Left colon (tissue), 1 donor: ENCODE data around the gene CUL4A.

- PRO-cap: bidirectional peak, plus-strand start at chr13:112997736, minus-strand start at chr13:112997534
These were observed 28.5 kb downstream of the MCF2L start for GRCh38 chr13:112997442-112998005.

- PRO-cap: bidirectional peak, plus-strand start at chr13:112998785, minus-strand start at chr13:112998652
These were observed 29.5 kb downstream of the MCF2L start for GRCh38 chr13:112998536-112998853.

DNA sequence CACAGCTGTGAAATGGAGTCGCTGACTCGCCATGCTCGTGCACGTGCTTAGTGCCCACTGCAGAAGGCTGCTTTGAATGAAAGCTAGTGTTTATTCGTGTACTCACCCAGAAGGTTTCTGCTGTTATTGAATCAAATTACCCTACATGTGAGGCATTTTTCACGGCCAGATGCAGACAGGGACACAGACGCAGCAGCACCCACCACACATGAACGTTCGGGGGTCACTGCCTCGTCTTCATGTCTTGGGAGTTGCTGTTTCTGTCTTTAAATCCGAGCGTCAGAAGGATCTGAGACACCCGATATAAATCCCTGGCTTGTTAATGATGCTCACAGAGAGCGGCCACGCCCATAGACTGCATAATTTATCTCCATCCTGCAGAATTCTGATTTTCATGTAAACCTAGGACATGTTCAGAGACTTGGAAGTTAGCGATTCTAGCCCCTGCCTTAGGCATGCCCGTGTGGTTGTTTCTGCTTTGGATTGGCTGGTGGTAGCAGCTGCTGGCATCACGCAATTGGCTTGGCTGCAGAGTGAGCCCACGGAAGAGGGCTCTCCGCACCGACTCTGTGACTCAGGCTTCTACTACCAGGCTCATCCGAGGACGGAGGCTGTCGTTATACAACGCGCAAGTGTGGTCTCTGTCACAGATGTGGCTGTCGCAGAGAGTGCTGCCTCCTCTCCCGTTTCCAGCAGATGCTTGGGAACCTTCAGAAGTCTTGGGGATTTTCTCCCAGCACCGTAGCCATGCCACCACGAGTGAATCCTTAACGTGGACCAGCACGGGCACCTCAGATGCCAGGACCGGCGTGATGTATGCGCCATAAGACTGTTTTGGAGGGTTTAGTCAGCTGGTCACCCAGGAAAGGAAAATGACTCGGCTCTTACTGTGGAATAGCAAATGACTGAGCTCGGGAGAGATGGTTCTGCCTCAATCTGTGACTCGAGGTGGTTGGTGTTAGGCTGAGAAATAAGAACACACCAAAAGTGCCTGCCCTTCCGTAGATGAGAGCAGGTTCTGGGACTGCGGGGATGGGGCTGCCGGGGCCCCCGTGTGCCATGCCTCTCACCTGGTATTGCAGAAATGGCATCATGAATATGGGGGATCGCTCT lies 61.2 kb upstream of the F7 start:
- PRO-cap: unidirectional peak, plus-strand start at position 597 of the sequence

DNA sequence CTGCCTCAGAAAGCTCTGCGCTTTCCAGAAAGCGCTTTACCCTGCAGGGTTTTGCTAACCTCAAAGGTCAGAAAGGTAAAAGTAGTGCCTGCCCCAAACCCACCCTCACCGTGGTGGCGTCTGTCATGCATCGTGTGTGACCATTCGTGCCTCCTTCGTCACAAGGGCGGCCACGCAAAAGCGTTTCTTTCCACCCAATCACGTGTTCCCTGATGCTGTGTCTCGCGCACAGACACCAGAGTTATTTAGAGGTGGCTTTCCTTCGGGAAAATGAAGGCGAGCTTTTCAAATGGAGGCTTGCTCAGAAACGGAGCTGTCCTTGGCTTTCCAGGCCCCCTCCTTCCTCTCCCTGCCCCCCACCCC lies 15.5 kb upstream of the F7 start:
- PRO-cap: no peak

GRCh38 chr13:113096901-113097256 lies 8.7 kb upstream of the F7 start:
- PRO-cap: no peak

GRCh38 chr13:113110252-113110808 lies 4.7 kb downstream of the F7 start:
- PRO-cap: no peak

DNA sequence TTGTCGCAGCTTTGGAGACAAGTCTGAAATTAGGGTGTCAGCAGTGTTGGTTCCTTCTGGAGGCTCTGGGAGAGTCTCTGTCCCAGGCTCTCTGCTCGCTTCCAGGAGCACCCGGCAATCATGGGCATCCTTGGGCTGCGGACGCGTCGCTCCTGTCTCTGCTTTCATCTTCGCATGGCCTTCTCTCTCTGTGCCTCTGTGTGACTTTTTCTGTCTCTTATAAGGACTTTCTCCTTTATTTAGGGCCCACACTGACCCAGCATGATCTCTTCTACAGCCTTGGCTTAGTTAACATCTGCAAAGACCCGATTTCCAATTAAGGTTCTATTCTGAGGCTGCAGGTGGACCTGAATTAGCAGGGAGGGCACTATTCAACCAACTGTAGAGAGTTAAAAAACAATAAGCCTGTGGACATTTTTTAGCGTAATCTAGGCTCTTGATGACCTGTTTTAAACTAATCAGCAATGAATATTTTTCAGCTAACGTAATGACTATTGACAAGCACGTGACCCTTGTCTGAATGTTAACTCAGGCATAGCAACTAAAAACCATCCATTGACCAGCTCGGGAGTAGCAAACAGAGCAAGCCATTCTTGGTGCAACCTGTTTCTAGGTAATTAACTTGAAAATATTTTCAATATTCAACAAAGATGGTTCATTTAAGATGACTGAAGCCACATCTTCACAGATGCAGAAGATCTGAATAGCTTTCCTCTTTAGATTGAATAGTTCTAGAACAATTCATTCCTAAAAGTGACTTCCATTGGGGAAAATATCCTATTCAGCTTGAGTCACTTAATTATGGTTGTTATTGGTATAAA lies 15.2 kb downstream of the F10 start:
- PRO-cap: no peak

GRCh38 chr13:113152630-113153240 lies 5.7 kb upstream of the PROZ start:
- PRO-cap: unidirectional peak, plus-strand start at chr13:113153027

GRCh38 chr13:113179256-113180124 lies 21.0 kb downstream of the PROZ start:
- PRO-cap: no peak

- PRO-cap: bidirectional peak, plus-strand start at chr13:113209624, minus-strand start at chr13:113209472; bidirectional peak, plus-strand start at chr13:113210138, minus-strand start at chr13:113209996
These were observed at the start of gene CUL4A for GRCh38 chr13:113209423-113210558. CUL4A (plus strand) TSS chr13:113209613.

- PRO-cap: no peak
These were observed 13.3 kb downstream of the CUL4A start for GRCh38 chr13:113222615-113223178.

DNA sequence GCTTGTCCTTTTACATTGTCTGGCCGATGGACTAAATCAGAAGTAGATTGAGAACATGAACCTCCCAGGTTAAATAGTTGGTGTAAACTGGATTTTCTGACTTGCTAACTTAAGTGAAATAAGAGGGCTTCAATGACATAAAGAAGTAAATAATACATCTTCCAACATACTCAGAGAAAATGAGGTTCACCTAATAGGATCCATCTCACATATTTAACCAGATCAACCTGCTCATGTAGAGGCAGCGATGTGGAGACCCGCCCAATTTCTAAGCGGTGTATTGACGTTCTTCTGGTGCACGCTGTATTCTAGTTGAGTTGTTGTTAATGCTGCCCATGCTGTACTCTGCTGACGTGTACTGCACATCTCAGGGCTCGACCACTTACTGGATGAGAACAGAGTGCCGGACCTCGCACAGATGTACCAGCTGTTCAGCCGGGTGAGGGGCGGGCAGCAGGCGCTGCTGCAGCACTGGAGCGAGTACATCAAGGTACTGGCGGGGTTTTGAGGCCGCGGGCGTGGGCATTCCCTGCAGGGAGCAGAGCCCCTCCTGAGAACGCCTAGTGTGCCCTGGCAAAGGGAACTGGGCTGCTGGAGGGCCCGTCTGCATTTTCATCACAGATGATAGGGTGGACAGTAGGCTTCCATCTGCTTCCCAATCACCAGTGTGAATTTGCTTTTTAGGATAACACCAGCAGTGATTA lies 29.8 kb downstream of the CUL4A start:
- PRO-cap: no peak

DNA sequence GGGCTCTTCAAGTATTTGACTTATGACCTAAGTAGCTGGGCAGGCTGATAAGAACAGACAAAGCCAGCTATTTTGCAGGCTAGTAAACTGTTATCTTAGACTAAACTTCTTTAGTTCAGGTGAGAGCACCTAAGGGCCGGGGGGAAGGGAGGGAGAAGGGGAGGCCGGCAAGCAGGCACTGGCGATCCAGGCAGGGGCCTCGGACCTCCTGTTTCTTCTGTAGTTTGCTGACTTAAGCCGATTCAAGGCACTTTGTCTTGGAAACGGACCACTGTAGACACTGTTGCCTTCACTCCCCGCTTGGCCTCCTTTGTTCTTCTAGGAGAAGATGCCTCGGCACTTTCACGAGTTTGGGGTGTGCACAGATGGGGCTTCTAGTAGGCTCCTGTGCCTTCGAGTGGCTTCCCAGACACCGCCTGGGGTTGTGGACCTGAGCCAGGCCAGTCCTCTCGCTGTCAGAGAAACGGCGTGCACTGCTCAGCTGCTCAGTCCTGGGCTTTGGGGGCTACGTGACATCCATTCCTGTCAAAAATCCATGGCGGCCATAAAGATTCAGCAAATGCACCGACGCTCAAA lies 34.0 kb upstream of the GRTP1 start:
- PRO-cap: no peak

- PRO-cap: no peak
These were observed 38.0 kb upstream of the TFDP1 start for GRCh38 chr13:113546450-113547078.

DNA sequence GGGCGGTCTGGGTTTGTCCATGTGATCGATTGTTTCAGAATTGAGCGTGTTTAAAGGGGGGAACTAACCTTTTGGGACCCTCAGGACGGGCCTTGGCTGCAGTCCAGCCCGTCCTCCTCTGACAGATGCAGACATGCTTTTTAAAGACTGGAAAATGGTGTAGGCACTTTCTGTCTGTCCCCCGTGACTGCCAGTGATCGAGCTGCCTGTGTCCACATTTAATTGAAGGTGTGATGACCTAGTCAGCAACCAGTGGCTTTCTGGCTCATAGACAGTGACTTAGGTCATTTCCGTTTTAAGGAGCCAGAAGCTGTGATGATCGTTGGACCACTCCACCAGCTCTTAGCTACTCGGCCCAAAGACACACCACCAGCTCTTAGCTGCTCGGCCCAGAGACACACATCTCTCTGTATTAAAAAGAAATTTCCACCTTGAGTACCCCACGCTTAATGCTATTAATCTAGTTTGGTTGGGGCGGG lies 37.0 kb upstream of the TFDP1 start:
- PRO-cap: no peak

DNA sequence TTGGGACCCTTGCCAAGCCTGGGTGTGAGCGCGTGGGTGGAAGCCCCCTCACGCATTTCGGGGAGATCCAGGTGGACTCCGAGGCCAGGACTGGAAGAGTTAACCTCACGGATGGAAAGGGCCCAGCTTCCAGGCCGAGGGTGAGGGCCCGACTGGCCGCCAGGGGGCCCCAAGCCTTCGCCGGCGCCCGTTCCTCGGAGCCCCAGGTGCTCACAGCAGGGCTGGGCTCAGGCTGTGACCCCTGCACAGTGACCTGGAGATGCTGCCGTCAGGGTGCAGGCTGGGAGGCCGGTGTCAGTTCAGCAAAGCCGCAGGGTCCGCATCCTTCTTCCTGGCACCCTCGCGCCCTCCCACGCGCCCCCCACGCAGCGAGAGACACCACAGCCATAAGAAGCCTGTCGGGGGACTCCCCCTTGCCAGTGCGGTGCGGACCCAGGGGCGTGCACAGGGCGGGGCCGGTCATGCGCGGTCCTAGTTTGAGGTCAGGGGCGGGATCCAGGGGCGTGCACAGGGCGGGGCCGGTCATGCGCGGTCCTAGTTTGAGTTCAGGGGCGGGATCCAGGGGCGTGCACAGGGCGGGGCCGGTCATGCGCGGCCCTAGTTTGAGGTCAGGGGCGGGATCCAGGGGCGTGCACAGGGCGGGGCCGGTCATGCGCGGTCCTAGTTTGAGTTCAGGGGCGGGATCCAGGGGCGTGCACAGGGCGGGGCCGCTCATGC lies 34.0 kb upstream of the TMEM255B start:
- PRO-cap: unidirectional peak, minus-strand start at position 397 of the sequence

GRCh38 chr13:113742581-113742987 lies 16.4 kb upstream of the TMEM255B start:
- PRO-cap: no peak

GRCh38 chr13:113777518-113777795 lies 18.4 kb downstream of the TMEM255B start:
- PRO-cap: no peak

DNA sequence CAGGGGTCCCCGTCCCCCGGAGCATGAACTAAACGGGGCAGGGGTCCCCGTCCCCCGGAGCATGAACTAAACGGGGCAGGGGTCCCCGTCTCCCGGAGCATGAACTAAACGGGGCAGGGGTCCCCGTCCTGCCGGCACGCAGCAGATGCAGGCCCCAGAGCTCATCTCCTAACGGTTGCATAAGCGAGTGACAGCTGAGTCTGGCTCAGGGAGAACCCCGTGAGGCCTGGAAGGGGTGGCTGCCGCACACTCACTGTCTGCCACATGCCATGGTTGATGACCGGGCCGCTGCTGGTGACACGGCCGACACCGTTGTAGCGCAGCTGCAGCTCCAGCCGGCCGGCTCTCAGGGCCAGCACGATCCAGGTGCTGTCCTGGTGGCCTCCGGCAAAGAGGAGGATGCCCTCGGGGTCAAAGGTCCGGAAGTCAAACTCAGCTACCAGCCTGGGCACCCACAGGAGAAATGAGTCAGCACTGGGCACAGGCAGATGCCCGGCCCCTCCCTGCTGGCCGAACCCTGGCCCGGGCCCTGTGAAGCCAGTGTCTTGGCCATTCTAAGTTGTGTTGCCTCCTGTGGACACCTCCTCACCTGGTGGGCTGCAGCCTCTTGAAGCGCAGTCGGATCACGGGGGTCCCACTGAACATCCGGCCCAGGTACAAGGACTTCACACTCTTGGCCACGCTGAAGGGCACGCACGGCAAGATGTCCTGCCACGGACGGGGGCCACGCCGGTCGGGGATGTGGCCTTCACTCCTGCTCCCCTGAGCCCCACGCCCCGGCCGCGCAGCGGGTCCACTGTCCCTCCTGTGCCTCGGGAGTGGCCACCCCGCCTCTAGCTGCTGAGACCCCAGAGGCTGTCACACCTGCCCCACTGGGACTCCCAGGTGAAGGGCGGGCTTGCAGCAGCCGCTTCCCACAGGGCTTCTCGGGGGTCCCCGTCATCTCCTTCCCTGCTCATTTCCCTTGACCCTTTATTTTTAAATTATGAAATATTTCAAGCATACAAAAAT lies 31.5 kb downstream of the GAS6 start:
- PRO-cap: no peak

- PRO-cap: no peak
These were observed 5.9 kb downstream of the GAS6 start for GRCh38 chr13:113857912-113858516.